Esophagus muscularis mucosa (tissue), 4 donors: ENCODE data around the genes CDC42SE1 and PIP5K1A.

- PRO-cap = bidirectional peak, plus-strand start at chr1:151058324, minus-strand start at chr1:151058072
- RAMPAGE, long total RNA, 4 experiments = no peak in any of the 4 experiments
Measured at GRCh38 chr1:151058126-151059086, 1.0 kb downstream of the CDC42SE1 start.

GRCh38 chr1:151059087-151059934 is at the start of gene CDC42SE1:
TSS of gene CDC42SE1 (minus strand) at chr1:151059622.
- PRO-cap = bidirectional peak, plus-strand start at chr1:151059711, minus-strand start at chr1:151059573
- RAMPAGE, long total RNA, 4 experiments = start-site peak on the plus strand in 2 of 4 experiments, at chr1:151059659-151059703 at its widest, 16 to 45 reads per replicate; start-site peak on the minus strand in 4 of 4 experiments, at chr1:151059566-151059628 at its widest, 1,002 to 2,460 reads per replicate

GRCh38 chr1:151144048-151144591 is 2.3 kb downstream of the SEMA6C start:
- PRO-cap = no peak
- RAMPAGE, long total RNA, 4 experiments = no peak in any of the 4 experiments

DNA sequence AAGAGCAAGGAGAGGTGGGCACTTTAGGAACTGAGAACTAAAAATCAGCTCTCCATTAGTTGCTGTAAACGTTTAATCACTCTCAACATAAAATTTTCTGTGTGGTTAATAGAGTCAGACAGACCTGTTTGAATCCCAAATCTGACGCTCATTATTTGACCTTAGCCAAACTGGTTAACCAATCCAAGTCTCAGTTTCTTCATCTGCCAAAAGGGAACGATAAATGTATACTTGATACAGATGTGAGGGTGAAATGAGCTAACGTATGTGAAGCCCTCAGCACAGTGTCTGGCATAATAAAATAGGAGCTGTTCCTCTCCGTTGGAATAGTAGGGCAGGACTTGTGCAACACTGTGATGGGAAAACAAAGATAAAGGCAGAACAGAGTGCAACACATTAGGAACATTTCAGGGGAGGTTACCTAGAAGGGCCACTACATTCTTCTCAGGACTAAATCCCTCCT is 1.1 kb downstream of the LYSMD1 start:
- PRO-cap = bidirectional peak, plus-strand start at position 399 of the sequence, minus-strand start at position 290 of the sequence
- RAMPAGE, long total RNA, 4 experiments = no peak in any of the 4 experiments

DNA sequence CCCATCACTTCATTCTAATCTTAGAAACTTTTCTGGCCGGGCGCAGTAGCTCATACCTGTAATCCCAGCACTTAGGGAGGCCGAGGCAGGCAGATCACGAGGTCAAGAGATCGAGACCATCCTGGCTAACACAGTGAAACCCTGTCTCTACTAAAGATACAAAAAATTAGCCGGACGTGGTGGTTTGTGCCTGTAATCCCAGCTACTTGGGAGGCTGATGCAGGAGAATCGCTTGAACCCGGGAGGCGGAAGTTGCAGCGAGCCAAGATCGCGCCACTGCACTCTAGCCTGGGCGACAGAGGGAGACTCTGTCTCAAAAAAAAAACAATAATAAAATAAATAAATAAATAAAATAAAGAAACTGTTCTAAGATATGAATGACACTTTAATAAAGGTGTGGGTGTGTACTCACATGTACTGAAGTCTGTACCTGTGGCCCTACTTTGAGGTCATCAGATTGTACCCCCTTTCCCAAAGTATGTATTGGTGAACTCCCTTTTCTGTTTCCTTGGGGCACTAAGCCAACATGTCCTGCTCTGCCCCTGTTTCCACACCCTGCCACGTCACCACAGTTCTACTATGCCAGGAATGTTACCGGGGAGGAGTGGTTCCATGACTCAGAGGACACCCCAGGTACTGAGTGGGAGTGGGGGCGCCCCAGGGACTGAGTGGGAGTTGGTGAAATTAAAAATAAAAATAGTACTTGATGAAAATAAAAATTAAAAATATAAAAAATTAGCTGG is 3.3 kb upstream of the PIP5K1A start:
- PRO-cap = no peak
- RAMPAGE, long total RNA, 4 experiments = no peak in any of the 4 experiments

DNA sequence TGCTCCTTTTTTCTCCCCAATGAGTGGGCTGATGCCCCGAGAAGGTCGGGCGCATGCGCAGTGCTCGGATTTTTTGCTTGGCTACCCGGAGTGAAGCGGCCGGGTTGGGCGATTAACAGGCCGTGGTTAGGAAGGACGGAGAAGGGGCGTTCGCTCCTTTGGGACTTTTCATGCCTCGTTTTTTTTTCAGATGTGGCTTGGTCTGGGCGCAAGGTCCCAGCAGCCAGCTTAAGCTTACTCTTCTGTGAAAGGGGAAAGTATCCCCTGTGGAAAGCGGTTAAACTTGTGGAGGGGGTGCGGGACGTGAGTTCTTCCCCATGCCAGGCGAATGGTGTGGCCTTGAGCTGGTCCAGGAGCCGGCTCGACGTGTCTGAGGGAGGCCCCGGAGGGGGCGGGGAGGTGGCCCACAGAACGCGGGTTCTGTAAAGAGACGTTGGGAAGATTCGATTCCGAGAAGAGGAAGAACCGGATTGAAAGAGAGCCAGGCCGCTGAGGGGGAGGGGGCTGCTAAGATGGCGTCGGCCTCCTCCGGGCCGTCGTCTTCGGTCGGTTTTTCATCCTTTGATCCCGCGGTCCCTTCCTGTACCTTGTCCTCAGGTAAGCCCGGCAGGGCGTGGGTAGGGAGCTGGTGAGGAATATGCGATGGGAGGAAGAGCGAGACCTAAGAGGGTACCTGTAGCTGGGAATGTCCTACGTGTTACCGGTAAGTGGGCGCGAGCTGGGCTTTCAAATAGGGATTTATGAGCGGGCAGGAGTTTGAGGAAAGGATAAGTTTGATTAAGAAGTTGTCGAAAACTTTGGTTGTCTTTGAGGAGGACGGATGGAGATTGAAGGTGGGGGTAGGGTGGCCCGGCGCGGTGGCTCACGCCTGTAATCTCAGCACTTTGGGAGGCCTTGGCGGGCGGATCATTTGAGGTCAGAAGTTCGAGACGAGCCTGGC is at the start of gene PIP5K1A:
TSS of gene PIP5K1A (plus strand) at position 68 of the 940 bp plus-strand sequence.
- PRO-cap = bidirectional peak, plus-strand start at position 68 of the sequence, minus-strand start outside the sequence; bidirectional peak, plus-strand start at position 378 of the sequence, minus-strand start at position 335 of the sequence
- RAMPAGE, long total RNA, 4 experiments = start-site peak on the plus strand in 3 of 4 experiments, centred at positions 95 to 110 of the sequence, 148 to 317 reads per replicate

DNA sequence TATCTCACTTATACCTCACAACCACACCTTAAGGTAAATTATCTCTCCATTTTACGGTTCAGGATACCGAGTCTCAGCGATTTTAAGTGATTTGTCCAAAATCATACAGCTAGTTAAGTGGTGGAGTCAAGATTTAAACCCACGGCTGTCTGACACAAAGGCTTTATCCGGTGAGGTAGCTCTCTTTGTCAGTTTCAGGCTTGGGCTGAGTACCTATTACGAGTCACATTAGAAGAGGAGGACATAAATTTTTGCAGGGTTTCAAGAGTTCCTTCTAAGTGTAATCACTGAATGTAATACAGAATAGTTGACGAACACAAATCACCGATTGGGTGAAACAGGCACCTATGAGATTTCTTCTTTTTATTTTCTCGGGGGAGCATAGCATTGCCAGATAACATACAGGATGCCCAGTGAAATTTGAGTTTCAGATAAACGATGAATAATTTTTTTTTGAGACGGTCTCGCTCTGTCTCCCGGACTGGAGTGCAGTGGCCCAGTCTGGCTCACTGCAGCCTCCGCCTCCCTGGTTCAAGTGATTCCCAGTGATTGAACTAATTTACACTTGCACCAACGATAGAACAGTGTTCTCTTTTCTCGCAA is 857 bp downstream of the PSMD4 start:
- PRO-cap = no peak
- RAMPAGE, long total RNA, 4 experiments = no peak in any of the 4 experiments

DNA sequence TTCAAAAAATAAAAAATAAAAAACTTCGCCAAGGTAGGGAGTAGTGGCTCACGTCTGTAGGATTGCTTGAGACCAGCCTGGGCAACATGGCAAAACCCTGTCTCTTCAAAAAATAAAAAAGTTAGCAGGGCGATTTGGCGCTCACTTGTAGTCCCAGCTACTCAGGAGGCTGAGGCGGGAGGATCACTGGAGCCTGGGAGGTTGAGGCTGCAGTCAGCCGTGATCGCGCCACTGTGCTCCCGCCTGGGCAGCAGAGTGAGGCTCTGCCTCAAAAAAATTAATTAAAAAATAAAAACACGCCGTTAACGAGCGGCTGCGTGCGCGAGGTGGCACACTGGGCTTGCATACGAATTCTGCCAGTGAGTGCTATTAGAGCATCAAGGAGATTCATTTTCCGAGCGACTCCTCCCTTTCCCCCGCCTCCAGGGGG is 1.2 kb upstream of the ZNF687 start:
- PRO-cap = bidirectional peak, plus-strand start outside the sequence, minus-strand start at position 355 of the sequence
- RAMPAGE, long total RNA, 4 experiments = no peak in any of the 4 experiments

DNA sequence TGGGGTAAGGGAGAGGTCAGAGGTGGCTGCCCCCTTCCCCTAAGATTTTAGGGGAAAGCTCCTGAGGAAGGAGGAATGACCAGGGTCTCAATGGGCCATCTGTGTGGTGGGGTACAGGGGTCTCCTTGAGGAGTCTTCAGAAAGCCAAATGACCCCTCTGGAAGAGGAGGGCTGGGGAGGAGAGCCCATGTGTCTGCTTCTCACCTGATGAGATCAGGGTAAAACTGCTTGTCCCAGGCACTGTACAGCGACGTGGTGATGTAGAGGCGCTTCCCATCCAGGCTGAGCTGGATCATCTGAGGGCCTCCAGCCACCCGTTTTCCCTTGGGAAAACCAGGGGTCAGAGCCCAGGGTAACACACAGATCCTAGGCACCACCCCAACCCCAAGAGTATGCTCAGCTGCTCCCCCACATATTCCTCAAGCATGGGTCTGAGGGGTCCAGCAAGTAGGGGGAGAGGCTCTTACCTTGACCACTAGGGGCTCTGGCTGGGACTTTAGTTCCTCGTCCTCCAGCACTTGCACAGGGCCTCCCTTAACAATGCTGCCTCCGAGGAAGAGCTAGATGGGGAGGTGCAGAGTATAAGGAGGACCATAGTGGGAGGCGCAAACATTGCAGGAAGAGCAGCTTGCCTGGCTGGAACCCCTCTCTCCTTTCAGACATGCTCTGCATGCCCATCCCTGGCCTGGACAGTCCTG is 7.6 kb downstream of the SELENBP1 start:
- PRO-cap = no peak
- RAMPAGE, long total RNA, 4 experiments = start-site peak on the minus strand in 1 of 4 experiments, centred at position 512 of the sequence, 16 reads per replicate

DNA sequence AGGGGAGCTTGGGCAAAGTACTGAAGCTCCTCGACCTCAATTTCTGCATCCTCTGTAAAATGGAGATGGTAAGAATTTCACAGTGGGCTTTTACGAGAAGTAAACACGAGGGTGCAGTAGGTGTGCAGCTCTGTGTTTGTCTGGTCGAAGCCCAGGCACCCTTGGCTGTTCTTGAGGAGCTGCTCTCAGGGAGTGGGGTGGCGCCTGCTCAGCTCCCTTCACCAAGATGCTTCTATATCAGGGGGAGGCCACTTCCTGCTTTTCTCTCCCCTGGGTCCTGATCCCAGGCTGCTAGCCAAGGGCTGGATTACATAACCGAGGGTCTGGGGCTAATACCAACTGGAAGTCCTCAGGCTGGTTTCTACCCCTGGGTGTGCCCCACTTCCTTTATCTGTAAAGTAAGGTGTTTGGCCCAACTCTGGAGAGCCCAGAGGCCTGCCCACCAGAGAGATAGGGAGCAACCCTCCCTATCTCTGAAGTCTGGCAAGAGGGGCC is 2.4 kb downstream of the SELENBP1 start:
- PRO-cap = no peak
- RAMPAGE, long total RNA, 4 experiments = no peak in any of the 4 experiments

GRCh38 chr1:151410148-151410809 is 10.9 kb downstream of the PSMB4 start:
- PRO-cap = no peak
- RAMPAGE, long total RNA, 4 experiments = no peak in any of the 4 experiments

DNA sequence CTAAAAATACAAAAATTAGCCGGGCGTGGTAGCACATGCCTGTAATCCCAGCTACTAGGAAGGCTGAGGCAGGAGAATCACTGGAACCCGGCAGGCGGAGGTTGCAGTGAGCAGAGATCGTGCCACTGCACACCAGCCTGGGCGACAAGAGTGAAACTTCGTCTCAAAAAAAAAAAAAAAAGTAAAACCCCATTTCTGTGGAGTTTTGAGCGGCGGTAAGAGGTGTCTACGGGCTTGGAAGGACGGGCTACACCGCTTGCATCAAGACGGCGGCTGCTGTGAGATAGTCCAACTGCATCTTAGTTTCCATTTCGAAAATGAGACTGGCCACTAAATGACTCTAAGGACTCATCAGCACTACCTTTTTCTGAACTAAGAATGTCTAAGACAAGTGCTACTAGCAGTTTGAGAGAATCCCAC is 1.5 kb downstream of the POGZ start:
- PRO-cap = no peak
- RAMPAGE, long total RNA, 4 experiments = no peak in any of the 4 experiments

DNA sequence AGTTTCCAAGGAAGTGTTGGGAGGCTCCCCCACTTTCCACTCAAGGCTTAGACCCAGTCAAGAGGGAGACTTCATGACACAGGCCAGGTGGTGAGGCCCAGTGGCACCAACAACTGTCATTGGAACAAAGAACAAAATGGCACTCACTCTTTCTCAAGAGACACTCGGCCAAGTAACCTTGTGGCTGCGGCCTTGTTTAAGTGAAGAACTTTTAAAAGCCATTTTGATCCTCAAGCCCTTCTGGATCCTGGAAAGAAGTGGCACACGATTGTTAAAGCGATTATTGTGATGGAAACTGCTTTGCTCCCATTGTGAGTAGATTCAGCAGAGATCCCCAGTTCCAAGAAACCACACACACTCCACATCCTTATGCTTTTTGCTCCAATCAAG is 446 bp upstream of the POGZ start:
- PRO-cap = no peak
- RAMPAGE, long total RNA, 4 experiments = no peak in any of the 4 experiments

- PRO-cap = no peak
- RAMPAGE, long total RNA, 4 experiments = no peak in any of the 4 experiments
Measured at GRCh38 chr1:151494639-151495282, 16.4 kb upstream of the CGN start.

DNA sequence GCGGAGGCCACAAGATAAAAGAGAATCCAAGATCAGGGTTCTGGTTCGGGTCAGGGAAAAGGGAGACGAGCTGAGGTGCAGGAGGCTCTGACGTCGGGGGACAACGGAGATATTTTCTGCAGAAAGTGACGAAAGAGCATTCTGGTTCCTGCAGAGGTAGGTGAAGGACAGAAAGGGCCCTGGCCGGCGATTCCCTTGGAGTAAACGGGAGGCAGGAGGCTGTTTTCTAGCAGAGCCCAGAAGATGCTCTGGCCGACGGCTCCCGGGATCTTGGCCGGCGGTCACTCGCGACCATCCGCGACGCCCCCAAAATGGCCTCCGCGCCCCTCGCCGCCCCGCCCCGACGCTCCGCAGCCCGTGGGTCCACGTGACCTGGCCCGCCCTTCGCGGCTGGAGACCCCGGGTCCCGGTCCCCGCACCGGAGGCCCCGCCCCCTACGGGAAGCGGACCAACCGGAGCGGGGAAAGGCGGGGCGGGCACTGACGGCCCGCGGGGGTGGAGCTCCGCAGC is 287 bp upstream of the CGN start:
- PRO-cap = bidirectional peak, plus-strand start outside the sequence, minus-strand start at position 398 of the sequence
- RAMPAGE, long total RNA, 4 experiments = no peak in any of the 4 experiments

GRCh38 chr1:151558971-151559548 is 19.0 kb downstream of the TUFT1 start:
- PRO-cap = no peak
- RAMPAGE, long total RNA, 4 experiments = no peak in any of the 4 experiments

DNA sequence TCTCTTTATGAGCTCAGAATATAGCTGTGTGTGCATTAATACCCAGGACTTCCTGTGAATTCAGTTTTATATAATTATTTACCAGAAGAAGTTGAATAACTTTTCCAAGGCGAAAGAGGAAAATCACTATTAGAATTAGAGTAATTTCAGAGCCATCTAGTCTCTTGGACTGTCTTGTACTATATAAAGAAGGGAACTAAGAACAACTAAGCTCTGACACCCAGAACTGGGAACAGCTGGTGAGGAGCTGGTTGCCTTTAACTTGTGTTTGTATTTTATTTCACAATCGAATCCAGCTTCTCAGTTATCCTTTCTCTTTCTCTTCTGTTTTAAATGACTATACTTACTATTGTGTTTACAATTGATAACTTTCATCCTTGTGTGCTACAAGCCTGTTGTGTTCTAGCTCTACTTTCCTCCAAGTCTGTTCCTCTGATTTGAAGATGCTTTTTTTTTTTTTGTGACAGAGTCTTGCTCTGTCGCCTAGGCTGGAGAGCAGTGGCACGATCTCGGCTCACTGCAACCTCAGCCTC is 8.5 kb downstream of the SNX27 start:
- PRO-cap = unidirectional peak, minus-strand start at position 185 of the sequence
- RAMPAGE, long total RNA, 4 experiments = no peak in any of the 4 experiments

GRCh38 chr1:151897905-151898128 is 11.5 kb downstream of the THEM4 start:
- PRO-cap = unidirectional peak, plus-strand start at chr1:151898064
- RAMPAGE, long total RNA, 4 experiments = no peak in any of the 4 experiments

DNA sequence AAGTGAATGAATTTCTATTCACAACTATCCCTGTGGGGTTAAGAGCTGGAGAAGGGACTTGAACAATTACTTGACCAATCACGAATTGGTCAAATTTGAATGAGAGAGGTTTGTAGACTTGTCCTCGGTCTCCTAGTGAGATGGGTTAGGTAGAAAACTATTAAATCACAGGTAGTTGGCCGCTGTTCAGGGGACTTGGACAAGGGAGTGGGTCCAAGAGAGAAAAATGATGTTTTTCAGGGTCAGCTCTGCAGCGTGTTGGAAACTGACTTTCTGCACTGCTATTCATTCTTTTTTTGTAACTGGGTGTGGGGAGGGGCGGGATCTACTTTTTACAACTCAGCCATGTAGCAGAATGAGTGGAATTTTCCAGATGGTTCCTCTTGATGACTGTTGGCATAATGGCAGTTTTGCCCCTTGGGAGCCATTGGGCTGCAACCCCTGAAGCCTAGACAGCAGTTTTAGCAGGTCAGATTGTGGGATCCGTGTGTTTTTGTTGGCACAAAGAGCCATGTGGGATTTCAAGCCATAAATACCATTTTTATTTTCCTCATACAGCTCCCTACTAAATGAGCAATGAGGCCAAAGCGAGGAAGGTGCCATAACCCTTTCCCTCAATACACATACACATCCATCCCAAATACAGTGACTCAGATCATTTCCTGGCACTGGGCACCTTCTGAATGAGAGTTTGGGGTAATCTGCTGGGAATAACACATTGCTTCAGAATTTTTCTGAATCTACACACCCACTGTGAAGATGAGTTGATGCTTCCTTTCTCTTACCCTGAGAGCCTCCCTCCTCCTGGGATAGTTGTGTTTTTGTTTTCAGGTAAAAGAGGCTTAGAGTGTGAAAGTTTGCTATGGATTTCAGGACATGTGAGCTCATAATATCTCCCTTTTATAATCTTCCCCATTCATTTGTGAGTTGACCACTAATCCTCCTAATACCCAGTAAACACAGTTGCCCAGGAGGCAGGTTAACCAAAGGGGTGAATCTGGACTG is 13.3 kb downstream of the S100A10 start:
- PRO-cap = no peak
- RAMPAGE, long total RNA, 4 experiments = no peak in any of the 4 experiments

DNA sequence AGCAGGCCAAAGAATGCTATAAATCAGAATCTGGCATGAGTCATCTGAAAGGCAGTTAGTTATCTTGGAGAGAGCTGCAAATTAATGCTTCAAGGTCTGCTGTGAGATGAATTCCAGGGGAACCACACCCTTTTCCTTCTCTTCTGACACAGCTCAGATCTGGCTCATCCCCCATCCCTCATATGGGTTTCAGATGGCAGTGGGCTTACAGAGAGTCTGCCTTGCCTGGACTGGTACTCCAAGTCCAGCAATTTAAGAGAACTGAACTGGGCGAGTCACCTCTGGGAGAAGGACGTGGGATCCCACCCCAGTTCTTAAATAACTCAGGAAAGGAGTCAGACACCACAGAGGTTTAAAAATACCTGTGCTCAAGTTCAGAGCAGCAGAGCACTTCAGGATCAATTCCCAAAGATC is 5.1 kb downstream of the S100A10 start:
- PRO-cap = no peak
- RAMPAGE, long total RNA, 4 experiments = no peak in any of the 4 experiments